ENCODE results near the genes TBC1D9B and OR2V2.

- RRBS = 1% methylated on average over 93 of the region's 142 CpGs
Observed at GRCh38 chr5:179907114-179908334, at the start of gene TBC1D9B. Gene TBC1D9B, minus strand, starts transcription at chr5:179907897.

DNA sequence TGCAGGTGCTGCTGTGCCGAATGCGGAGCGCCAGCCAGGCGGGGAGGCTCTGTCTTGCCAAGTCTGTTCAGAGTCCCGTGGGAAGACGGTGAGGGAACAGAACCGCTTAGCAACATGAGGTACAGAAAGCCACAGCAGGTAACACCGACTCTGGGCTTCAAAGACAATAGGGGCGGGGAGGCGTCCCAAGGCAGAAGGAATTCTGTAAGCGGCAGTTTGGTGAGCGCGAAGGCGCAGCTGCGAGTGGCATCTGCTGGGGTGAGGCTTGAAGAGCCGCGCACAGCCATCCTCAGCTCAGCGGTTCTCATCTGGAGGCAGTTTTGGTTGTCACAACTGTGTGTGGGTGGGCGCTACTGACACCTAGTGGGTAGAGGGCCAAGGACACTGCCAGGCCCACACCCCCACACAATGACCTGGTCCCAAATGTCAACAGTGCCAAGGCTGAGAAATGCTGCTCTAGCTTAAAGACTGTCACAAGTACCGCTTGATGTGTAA is 67.4 kb upstream of the TBC1D9B start:
- RRBS = no CpG with 5 or more reads among the region's 20 CpGs

DNA sequence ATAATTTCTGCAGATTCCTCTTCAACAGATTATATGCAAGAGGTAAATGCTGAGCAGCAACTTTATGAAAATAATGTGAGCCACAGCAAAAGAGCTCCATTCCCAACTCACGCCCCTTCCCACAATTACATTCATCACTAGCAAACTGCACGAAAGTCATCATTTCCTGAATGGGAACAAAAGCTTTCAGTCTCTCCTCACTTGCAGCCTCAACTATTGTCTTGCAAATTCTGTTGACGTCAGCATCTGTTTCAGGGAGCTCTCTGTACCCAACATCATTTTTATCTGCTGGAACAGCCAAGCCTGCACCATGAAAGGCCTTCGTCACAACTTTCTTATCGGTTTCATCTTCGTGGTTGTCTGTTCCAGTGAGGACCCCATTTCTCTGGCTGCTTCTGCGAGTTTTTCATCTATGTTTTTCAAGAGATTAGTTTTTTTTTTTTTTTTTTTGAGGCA is 14.2 kb upstream of the RNF130 start:
- RRBS = no CpG with 5 or more reads among the region's 7 CpGs

DNA sequence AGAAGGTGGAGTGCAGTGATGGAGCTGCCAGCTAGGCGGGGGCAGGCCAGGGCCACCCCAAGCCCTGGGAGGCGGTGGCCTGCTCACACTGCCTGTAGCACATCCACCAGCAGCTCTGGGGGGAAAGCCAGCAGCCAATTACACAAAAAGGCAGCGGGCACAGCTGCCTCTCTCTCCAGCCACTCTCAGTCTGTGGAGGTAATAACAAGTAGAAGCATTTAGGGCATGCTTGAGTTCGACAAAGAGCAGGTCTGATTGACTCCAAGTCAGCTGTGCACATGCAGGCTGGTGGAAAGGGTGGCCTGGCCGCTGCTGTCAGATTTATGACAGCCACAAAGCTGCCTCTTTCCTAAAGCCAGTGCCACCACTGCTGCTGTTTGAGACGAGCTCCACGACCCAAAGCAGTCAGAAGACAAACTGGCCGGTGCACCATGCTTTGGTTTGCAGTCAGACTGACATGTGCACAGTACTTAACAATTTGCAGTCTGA is 29.0 kb downstream of the RASGEF1C start:
- RRBS = no CpG with 5 or more reads among the region's 8 CpGs

DNA sequence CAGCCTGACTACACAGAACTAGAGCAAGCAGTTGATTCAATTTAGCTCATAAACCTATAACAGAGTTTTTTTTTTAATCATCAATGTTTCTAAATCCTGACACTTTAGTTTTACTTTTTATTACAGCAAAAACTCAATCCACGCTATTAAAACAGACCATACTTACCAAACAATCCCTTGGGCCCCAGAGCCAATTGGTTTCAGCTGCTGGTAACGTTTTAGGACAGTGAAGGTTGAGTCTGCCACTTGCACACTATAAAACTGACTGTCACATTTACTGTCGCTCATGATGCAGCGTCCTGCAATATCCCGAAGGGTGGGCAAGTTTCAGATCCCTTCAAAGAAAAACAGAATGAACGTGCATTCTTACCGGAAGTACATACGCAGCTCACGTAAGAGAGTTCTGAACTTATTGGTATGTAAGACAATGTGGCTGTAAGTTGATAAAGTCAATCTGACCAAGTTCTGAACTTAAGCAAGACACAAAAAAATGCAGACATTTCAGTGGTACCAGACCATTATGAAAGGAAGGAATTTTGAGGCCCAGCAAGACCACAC is 11.5 kb downstream of the MAPK9 start:
- RRBS = no CpG with 5 or more reads among the region's 9 CpGs

GRCh38 chr5:180575487-180576267 is 15.6 kb downstream of the SCGB3A1 start:
- RRBS = no CpG with 5 or more reads among the region's 2 CpGs

DNA sequence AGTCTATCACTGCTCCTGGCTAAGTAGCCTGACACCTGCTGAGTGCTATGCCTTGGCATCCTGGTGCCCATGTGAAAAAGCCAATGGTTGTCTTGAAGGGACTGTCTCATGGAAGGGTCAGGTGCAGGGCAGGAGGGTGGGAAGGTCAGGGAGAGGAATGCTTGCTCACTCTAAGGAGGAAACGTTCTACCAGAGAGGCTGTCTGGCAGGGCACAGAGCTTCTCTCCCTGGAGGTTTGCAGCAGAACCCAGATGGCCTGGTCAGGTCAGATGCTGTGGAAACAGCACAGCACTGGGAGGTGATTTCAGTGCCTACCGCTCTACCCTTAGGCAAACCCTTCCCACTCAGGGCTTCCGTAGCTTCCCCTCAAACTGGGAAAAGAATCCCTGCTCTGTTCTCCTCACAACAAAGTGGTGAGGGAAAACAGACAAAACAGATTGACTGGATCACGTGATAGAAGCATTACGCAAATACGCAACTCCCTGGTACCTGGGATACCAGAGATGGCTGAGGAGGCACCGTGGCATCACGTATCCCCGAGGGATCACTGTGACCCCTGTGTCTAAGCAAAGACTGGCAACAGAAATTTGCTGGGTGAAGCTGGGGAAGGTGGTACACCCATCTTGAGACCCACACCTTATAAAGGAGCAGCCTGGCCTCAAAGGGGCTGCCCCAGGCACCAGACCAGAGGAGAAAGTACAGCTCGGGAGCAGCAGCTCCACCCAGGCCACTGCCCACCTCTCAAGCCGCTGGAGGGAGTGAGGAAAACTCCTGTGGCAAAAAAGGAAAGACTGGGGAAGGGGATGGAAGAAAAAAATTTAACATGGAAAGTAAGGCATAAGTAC is 3.9 kb upstream of the MGAT1 start:
- RRBS = no CpG with 5 or more reads among the region's 11 CpGs

- RRBS = no CpG with 5 or more reads among the region's 10 CpGs
Observed at GRCh38 chr5:180814081-180814775, 11.6 kb upstream of the MGAT1 start.

DNA sequence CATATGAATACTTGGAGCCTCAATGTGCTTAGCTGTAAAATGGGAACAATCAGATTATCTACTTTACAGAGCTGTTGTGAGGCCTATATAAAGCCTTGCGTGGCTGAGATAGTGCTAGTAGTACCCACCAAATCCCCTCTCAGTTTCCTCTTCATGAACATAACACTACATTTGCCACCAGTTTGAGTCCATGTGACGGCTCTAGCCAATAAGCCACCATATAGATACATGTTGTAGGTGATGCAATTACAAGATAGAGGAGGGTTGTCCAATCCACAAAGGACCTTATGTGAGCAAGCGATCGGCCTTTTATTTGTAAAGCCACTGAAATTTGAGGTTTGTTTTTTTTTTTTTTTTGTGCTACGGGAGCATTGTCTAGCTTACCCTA is 19.1 kb upstream of the MGAT1 start:
- RRBS = no CpG with 5 or more reads among the region's 5 CpGs

DNA sequence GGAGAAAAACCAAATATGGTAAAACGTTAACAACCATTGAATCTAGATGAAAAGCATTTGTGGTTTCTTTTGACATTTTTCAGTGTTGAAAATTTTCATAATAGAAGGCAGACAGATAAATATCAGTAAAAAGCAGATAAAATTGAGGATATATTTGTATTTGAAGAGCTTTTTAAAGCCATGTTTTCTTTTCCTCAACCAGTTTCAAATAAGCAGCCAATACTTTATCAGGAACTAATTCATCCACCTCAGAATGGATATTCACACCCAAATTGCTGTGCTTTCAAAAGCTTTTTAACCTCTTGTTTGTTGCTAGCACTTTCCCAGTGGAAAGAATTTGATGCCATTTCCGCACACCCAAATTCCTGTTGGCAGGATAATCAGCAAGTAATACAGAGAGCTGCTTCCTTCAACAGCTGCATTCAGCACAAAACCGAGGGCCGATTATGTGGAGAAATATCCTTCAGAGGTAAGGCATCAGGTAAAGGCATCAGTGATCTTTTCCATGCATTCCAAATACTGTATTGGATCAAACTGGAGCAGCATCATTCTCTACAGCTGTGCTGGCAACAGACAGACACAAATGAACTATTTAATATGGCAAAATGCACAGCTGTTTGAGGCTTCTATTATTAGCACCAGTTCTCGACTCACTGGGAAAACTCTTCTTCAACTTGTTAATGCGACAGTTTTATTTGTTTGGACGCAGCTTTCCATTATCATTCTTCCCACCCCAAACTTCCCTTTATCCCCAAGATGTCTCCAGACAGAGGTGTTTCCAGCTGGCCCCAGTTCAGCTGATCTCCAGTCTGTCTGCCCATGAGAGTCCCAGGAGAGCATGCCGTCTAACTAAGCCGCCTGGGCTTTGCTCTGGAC is 22.1 kb upstream of the MGAT1 start:
- RRBS = no CpG with 5 or more reads among the region's 9 CpGs

GRCh38 chr5:180860241-180861107 is 602 bp downstream of the ZFP62 start:
- RRBS = under 1% methylated on average over 5 of the region's 34 CpGs

- RRBS = no CpG with 5 or more reads among the region's 11 CpGs
Observed at GRCh38 chr5:180873507-180874184, 12.6 kb upstream of the ZFP62 start.

GRCh38 chr5:180990656-180991210 is 2.1 kb downstream of the BTNL3 start:
- RRBS = no CpG with 5 or more reads among the region's 8 CpGs

DNA sequence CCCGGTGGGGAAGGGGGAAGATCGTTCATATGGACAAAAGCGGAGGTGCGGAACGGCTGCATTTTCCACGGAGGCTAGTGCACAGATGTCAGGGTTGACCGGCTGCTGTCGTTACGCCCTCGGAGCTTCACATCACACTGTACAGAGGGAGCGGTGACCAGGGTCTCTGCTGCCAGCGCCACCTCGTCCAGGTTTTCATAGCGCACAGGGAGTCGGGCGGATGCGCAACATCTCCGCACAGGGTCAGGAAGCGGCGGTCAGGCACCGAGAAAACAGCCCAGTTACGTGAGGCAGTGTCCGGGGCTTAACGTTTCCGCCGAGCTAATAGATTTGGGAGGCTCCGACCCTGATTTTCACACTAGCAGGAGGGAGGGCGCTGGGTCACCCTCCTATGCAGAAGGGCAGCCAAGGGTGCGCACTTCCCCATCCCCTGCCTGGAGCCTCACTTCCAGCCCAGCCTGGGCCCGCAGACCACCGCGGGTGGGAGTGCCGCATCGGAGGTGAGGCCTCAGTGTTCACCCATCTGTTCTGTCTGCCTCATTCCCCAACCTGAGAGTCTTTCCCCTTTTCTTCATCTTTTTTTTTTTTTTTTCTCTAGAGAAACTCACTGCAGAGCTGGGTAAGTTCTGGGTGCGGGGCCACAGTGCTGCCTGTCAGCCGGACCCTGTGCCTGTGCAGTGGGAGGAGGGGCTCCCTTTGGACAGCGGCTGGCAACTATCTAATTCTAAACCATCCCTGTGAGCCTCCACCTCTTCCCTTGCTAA is 13.8 kb downstream of the BTNL9 start:
- RRBS = 1% methylated on average over 4 of the region's 37 CpGs

DNA sequence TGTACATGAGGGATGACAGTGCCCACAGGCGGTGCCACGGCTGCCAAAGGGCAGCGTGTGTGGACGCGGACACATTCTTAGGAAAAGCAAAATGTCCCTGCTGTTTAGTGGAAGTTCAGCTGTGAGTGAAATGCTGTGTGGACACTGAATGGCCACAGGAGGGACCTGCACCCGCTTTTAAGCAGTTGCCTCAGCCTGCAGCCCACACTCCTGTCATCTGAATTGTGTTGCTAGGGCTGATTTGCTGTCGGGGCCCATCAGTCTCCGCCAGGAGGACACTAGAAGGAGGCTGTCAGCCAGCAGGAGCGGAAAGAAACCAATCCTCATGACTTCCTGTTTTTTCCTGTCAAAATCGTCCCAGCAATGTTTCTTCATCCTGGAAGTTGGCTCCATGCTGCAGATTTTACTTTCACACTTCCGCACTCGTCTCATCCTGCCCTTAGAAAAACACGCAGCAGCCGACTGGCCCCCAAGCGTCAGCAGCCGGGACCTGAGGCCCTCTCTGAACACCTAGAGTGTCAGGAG is 9.0 kb downstream of the OR2V1 start:
- RRBS = no CpG with 5 or more reads among the region's 16 CpGs

- RRBS = no CpG with 5 or more reads among the region's 3 CpGs
Observed at GRCh38 chr5:181147361-181147649, at the start of gene OR2V2. Gene OR2V2, plus strand, starts transcription at chr5:181147586.

DNA sequence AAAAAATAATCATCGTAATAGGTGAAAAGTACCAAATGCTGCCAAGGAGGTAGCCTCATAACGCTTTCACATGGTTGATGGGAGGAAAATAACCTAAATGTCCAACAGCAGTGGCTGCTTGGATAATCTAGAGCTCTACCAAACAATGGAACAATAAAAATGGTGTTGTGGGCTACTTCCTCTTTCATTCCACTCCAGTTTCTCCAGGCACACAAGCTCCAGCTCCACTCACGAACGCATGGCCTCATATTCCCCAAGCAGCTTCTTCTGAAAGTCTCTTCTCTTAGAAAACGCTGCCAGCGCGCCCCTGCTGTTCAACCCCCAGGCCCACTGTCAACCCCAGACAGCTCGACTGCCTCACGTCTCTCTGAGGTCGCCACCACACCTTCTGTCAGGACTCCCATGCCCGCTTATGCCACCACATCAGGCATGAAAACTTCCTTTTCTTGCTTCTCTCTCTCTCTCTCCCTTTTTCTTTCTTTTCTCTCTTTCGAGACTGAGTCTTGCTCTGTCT is 16.1 kb downstream of the OR2V2 start:
- RRBS = no CpG with 5 or more reads among the region's 12 CpGs

GRCh38 chr5:181216865-181218146 is 5.8 kb upstream of the TRIM41 start:
- RRBS = 5% methylated on average over 10 of the region's 75 CpGs

DNA sequence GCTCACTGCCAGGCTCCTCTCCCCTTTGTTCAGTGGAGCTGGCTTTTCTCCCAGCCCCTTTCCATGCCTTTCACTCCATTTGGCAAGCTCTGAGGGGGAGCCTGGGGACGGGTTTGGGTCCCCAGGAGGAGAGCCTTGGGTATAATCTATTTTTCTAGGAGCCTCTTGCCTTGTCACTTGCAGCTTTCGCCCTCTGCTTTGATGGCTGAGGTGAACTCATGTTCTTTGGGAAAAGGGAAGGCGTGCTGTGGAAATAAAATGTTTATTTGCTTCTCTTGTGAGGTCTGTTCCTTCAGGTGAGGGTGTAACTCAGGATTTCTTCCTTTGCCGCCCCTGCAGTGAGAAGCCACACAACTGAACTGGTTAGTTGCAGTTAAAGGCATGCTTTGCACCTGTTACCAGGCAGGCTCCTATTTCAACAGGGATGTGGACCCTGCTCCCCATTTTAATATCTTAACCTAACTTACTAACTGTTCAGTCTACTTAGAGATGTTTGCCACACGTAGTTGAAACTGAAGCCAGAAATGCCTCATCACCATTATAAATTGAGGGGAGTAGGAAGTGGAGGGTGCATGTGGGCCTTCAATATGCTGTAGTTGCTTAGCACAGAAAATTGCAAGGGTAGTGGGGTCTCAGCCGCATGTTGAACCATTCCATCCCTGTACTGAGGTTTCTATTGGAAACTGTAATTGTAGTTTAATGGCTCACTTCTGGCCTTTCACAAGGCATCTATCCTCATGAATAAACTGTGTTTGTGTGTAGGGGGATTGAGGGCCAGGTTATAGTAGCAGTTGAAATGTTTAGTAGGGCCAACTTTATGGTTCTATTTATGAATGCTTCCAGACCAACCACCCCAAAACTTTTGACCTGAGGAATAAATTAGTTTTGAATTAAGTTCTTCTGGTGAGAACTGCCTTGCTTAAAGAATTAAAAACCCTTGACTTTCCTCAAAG is 7.9 kb downstream of the RACK1 start:
- RRBS = no CpG with 5 or more reads among the region's 6 CpGs

- RRBS = 10% methylated on average over 3 of the region's 13 CpGs
Observed at GRCh38 chr5:181245520-181246013, 1.9 kb upstream of the RACK1 start.

All from epithelial cell of prostate (primary cell).